Glomerular endothelial cell (primary cell): Measurements from ENCODE around the genes ZNF502, KIF15, LIMD1 and CCR9.

- RAMPAGE, long total RNA = no peak
Measured at GRCh38 chr3:43893736-43894686, 203.3 kb downstream of the ABHD5 start.

- RAMPAGE, long total RNA = start-site peak on the plus strand at chr3:44338129-44338163, 51 and 36 reads in 2 replicates
Measured at GRCh38 chr3:44337855-44338626, 525 bp upstream of the TCAIM start.

GRCh38 chr3:44339438-44339990 lies 948 bp downstream of the TCAIM start:
- RAMPAGE, long total RNA = no peak

GRCh38 chr3:44445496-44446664 lies 31.6 kb downstream of the ZNF445 start:
- RAMPAGE, long total RNA = no peak

DNA sequence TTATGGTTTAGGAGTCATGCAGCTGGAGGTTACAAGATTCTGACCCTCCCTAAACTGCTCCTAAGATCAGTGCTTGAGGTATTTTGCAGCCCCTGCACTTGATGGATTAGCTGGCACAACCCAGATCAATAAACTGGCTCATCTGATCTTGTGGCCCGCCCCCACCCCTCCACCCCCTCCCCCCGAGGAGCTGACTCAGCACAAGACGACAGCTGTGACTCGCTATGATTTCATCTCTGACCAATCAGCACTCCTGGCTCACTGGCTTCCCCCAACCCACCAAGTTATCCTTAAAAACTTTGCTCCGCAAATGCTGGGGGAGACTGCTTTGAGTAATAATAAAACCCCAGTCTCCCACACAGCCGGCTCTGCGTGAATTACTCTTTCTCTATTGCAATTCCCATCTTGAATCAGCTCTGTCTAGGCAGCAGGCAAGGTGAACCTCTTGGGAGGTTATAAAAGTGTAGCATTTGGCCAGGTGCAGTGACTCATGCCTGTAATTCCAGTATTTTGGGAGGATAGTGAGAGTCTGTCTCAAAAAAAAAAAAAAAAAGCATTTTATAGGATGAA lies 8.9 kb downstream of the ZNF445 start:
- RAMPAGE, long total RNA = no peak

DNA sequence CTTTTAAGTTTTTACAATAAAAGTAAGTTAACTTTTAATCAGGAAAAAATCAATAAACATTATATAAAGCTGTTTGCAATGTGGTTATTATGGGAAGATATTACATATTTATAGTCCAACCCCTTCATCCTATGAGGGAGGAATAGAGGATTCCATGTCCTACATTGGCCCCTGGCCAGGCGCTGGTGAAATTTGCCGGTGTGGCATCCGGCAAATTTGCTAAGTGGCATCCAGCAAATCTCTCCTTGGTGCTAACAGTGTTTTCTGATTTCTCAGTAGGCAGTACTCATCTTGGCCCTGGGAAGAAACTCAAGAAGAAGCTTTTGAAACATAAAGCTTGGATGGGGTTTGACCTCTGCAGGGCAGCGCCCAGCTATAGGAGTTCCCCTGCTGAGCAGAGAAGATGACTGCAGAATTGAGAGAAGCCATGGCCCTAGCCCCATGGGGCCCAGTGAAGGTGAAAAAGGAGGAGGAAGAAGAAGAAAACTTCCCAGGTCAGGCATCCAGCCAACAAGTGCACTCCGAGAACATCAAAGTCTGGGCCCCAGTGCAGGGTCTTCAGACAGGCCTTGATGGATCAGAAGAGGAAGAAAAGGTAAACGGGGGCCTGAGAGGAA lies 2.2 kb downstream of the ZNF35 start:
- RAMPAGE, long total RNA = no peak

DNA sequence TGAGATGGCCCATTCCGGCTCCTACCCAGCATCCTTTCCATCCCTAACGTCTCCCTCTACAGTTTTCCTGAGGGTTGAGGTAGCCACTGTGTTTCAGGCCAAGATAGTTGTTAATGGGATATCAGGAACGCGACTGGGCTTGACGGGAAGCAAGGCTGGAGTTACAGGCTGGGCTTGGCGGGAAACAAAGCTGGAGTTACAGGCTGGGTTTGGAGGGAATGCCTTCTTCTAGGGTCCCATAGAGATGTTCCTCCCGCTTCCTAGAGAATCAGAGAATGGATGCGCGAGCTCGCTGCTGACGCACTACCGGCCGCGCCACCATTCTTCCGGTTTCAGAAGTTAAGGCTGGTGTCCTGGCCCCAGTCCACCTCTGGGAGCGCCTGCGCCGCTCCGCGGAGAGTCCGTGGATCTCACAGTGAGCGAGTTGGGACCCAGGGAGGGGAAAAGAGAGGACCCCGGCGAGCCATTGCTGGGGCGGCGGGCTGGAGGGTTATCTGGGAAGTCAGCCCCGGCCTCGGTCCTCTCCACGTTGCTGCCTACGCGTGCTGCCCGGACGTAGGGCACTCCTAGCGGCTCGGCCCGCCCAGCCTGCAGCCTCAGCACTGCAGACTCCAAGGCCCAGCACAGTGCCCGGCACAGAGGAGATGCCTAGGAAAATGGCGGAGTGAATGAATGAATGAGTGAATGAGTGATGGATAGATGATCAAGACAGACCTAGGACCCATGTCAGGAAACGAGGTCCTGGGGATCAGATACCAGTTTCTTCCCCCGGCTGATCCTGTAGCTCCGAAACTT lies at the start of gene ZNF502:
ZNF502 (plus strand) TSS at position 335 of the 795 bp plus-strand sequence.
- RAMPAGE, long total RNA = start-site peak on the plus strand centred at position 344 of the sequence, 59 bp wide, 44 and 34 reads in 2 replicates

DNA sequence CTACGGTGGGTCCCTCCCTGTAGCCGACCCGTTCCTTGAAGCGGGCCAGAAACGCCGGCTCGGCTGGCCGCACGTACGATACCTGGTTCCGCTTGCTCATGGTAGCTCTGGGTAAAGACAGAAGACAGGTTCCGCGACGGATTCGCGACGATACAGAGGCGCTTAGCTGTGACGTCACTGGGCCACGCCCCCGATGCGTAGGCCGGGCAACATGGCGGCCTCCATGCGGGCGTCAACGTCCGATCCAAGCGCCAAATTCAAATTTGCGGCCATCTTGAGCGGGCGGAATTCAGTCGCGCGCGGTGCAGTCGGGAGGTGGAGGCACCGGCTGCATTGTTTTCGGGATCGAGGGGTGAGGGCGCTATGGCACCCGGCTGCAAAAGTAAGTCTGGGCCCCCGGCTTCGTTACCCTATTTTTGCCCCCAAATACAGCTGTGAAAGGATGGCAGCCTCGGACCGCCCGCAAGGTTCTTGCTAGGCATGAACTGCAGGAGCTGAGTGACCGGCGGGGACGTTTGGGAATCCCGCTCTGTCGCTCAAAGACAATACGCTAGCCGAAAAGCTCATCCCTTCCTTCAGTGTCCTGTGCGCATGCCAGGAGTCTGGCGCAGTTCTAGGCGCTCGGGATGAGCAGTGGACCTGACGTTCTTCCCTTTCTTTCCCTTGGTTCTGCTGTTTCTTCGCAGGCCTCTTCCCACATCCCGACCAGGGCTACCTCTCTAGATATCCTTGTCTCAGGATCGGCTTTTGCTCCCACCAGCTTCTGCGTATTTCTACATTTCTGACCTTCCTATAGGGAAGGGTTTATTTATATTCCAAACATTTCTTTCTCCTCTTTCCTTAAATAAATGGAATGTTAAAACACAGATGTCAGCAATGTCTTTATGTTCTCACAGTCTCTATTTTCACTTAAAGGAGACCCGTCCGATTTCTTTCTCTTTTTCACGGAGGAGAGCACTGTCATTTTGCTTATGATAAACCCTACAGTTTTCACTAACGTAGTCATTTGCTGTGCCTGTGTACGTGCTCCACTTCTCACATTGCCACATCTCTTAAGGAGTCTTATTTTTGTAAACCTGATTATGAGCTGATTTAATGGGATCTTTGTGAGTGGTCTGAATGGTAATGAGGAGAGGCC lies at the start of gene KIF15:
KIF15 (plus strand) TSS at position 292 of the 1,138 bp plus-strand sequence.
- RAMPAGE, long total RNA = start-site peak on the minus strand centred at position 111 of the sequence, 35 bp wide, 756 and 279 reads in 2 replicates

- RAMPAGE, long total RNA = no peak
Measured at GRCh38 chr3:45002177-45003077, 23.7 kb upstream of the CLEC3B start.

DNA sequence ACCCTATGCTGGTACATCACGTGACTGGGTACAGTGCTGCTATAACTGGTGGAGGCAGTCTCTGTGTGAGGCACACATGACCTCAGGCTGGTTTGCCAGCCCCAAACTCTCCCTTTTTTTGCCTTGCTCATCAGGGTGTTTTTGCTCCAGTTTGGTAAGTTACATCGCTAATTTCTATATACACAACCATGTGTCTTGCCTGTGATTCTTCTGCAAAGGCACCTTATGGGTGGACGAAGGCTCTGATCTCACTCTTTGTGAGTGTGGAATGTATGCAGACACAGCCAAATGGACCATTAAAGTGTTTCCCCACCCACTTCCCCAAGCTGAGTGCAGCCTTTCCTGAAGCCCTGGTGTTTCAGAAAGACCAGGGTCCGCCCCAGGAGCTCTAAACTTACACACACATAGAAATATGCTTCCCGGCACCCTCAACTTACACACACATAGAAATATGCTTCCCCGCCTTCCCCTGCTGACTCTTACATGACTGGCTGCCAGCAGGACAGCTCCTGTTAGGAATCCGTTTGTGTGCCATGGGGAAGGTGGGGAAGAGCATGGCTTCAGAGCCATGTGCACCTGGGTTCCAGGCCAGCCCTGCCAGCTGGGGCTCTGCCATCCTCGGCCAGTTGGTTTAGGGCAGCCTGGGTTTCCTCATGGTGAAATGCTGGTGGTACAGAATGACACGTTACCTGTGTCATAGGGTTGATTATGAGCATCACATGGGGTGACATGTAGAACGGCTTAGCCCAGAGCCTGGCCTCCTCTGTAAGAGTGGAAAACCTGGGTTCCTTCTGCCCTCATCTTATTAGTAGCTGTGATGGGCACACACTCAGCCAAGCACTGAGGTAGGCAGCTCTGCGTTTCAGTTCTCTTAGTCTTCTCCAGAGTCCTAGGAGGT lies 3.5 kb downstream of the CLEC3B start:
- RAMPAGE, long total RNA = no peak

DNA sequence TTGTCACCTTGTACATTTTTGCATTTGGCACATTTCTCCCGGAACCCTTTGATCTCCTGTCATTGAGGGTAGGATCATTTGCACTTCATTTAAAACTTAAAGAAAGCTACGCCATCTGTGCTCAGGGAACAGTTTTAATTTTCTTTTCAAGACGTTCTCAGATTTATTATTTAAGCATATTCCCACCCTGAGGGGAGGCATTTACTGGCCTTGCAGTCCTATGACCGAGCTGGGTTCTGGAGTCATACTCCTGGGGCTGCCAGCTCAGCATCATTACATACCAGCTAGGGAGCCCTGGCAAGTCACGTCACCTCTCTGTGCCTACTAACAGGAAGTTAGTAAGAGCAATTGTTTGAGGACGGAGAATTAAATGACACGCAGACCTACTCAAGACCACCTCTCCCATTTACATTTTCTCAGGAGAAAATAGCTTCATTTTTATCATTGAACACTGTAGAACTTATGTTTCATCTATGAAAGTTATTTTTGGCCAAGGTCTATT lies 5.8 kb downstream of the CDCP1 start:
- RAMPAGE, long total RNA = no peak

- RAMPAGE, long total RNA = no peak
Measured at GRCh38 chr3:45211639-45212386, 14.3 kb downstream of the TMEM158 start.

DNA sequence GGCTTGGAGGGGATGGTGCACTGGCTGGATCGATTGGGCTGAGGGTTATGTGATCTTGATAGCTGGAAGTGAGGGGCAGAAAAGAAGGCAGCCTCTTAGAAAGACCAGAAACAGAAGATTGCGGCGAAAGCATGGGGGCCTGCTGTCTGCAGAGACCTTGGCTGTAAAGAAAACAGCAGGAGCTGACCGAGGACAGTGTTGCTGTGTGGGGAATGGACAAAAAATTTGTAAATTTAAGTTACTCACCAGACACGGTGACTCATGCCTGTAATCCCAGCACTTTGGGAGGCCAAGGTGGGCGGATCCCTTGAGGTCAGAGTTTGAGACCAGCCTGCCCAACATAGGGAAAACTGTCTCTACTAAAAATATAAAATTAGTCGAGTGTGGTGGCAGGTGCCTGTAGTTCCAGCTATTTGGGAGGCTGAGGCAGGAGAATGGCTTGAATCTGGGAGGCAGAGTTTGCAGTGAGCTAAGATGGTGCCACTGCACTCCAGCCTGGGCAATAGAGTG lies 7.1 kb downstream of the TMEM158 start:
- RAMPAGE, long total RNA = no peak

- RAMPAGE, long total RNA = no peak
Measured at GRCh38 chr3:45593861-45594756, at the start of gene LIMD1. Gene LIMD1 (plus strand): TSS chr3:45594751.

DNA sequence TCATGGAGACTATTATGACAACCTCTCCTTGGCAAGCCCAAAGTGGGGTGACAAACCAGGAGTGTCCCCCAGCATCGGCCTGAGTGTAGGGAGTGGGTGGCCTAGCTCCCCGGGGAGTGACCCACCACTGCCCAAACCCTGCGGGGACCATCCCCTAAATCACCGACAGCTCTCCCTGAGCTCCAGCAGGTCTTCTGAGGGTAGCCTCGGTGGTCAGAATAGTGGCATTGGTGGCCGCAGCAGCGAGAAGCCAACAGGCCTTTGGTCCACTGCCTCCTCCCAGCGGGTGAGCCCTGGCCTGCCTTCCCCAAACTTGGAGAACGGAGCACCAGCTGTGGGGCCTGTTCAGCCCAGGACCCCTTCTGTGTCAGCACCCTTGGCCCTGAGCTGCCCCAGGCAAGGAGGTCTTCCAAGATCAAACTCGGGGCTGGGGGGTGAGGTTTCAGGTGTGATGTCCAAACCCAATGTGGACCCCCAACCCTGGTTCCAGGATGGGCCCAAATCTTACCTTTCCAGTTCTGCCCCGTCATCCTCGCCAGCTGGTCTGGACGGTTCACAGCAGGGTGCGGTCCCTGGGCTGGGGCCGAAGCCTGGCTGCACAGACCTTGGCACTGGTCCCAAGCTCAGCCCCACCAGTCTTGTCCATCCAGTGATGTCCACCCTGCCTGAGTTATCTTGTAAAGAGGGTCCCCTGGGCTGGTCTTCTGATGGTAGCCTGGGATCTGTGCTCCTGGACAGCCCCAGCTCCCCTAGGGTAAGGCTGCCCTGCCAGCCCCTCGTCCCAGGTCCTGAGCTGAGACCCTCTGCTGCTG lies 1.1 kb downstream of the LIMD1 start:
- RAMPAGE, long total RNA = no peak

GRCh38 chr3:45617863-45618706 lies 23.5 kb downstream of the LIMD1 start:
- RAMPAGE, long total RNA = no peak

GRCh38 chr3:45644592-45645463 lies 44.4 kb upstream of the SACM1L start:
- RAMPAGE, long total RNA = no peak

GRCh38 chr3:45736578-45737032 lies 47.4 kb downstream of the SACM1L start:
- RAMPAGE, long total RNA = no peak

GRCh38 chr3:45886001-45886798 lies at the start of gene CCR9:
Gene CCR9 (plus strand): TSS chr3:45886543.
- RAMPAGE, long total RNA = no peak

DNA sequence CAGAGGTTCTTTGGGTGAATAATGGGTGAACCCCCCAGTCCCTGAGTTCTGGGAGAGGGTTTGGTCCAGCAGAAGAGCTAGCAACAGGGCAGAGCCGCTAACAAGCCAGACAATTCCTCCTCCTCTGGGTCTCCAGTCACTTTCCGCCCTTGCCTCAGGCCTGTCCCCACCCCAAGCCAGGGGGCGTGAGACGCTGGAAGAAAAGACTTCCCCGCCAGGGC lies 650 bp downstream of the LRRC2 start:
- RAMPAGE, long total RNA = no peak